Camera-type eye (tissue), 1 donor: Measurements from ENCODE around the genes QSOX1, LHX4, XPR1 and RGS8.

DNA sequence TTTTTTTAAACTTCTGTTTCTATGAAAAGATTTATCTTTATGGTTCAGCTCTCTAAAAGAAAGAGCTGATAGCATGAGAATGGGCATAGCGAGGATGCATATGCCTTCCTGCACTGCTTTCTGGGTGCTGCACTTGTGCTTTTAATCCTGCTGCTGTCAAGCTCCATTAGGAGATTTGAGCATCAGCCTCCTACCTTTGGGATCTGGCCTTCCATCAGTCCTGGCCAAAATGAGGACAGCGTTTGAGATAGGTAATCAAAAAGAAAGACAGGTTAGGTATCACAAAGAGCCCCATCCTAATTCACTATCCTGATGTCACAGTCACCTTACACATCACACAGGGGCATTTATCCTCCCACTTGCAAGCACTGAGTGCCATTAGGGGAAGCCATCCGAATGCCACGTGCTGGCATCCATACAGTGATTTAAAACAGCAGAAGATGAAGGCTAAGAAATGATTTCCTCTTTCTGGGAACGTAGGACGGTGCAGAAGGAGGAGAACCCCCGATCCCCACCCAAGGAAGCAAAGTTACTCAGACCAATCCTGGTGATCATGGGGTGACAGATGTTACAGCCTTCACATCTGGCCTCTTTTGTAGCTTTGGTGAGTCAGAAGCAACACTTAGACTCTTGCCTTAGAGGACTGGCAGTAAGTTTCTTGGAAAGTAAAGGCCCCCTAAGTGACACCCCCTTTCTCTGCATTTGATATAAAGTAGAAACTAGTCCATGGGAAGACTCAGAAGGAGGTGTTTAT lies 13.1 kb upstream of the FAM163A start:
- RAMPAGE, long total RNA, result no peak

DNA sequence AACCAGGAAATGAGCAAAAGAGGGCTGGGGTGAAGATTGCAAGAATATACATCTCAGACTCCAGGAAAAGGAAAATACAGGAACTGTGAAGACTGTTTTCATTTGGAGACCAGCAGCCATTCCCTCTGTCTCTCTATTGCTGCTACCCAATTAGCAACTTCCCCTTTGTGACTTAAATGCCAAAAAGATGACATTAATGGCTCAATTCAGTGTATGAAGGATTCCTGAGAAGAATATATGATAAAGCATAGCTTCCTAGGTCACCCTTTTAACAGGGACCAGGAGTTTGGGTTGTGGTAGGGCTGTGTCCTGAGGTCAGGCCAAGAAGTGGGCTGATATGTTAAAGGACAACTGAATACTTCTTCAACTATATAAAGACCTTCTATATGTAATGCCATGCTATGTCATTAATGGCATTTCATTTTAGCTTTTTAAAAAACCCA lies 31.5 kb upstream of the CEP350 start:
- RAMPAGE, long total RNA, result no peak

- RAMPAGE, long total RNA, result no peak
These were observed 51.6 kb downstream of the CEP350 start for GRCh38 chr1:180005968-180006758.

- RAMPAGE, long total RNA, result no peak
These were observed 59.5 kb downstream of the CEP350 start for GRCh38 chr1:180013922-180014670.

DNA sequence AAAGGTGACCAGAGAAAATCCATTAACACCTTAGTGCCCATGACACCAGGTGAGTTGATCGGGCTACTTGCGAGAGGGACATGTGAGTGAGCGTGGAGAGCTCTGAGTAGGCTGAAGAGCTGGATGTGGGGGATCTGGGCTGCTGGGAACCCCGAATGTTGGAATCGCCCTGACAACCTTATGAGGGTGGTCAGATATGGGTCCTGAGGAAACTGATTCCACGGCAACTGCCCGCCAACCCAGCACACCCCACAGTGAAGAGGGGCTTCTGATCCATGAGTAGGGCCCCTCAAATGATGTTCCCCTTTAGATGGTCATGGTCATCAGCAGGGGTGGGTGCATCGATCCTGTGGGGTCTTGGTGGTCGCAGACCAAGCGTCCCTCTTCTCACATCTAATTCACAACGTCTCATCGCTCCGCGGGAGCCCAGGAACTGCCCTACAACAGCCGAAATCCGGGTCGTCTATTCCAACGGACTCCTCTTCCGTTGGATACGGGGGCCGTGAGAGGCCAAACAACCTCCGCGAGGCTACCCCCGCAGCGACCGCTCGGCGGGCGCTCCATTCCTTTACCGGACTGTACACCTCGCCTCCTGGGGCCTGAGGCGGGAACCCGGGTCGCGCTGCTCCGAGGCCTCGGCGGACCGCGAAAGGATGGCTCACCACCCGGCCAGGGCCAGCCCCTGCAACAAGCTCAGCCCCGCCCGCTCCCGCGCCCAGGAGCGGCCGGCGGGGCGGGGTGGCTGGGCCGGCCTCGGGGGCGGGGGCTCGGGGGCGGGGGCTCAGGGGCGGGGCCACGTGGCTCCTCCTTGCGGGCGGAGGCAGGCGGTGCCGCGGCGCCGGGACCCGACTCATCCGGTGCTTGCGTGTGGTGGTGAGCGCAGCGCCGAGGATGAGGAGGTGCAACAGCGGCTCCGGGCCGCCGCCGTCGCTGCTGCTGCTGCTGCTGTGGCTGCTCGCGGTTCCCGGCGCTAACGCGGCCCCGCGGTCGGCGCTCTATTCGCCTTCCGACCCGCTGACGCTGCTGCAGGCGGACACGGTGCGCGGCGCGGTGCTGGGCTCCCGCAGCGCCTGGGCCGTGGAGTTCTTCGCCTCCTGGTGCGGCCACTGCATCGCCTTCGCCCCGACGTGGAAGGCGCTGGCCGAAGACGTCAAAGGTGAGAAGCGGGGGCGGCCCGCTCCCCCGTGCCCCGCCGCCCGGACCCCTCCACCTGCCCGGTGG lies at the start of gene QSOX1:
QSOX1 (plus strand) TSS at position 853 of the 1,221 bp plus-strand sequence.
- RAMPAGE, long total RNA, result no peak

- RAMPAGE, long total RNA, result no peak
These were observed at the start of gene LHX4 for GRCh38 chr1:180229328-180230462. Gene LHX4 (plus strand): TSS chr1:180230264.

DNA sequence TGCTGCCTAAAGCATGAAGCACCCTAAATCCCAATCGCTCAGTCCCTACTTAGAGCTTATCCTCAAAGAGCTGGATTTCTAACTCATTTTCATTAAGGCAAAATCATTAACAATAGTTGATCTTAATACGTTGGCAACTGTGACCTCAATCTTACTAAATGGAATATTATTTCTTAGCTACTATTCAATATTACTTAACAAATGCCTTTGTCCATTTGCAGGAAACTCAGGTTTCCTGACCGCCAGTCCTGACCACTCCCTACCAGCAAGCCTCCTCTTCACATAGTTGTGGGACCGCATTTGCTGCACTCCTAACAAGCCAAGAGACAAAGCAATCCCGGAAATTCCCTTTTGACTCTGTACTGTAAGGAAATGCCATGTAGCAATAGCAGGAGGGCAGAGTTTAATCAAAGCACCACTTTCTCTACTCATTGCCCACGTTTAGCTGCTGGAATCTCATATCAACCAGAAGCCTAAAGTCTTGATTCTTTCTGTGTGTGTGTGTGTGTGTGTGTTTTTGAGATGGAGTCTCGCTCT lies 28.1 kb upstream of the ACBD6 start:
- RAMPAGE, long total RNA, result no peak

DNA sequence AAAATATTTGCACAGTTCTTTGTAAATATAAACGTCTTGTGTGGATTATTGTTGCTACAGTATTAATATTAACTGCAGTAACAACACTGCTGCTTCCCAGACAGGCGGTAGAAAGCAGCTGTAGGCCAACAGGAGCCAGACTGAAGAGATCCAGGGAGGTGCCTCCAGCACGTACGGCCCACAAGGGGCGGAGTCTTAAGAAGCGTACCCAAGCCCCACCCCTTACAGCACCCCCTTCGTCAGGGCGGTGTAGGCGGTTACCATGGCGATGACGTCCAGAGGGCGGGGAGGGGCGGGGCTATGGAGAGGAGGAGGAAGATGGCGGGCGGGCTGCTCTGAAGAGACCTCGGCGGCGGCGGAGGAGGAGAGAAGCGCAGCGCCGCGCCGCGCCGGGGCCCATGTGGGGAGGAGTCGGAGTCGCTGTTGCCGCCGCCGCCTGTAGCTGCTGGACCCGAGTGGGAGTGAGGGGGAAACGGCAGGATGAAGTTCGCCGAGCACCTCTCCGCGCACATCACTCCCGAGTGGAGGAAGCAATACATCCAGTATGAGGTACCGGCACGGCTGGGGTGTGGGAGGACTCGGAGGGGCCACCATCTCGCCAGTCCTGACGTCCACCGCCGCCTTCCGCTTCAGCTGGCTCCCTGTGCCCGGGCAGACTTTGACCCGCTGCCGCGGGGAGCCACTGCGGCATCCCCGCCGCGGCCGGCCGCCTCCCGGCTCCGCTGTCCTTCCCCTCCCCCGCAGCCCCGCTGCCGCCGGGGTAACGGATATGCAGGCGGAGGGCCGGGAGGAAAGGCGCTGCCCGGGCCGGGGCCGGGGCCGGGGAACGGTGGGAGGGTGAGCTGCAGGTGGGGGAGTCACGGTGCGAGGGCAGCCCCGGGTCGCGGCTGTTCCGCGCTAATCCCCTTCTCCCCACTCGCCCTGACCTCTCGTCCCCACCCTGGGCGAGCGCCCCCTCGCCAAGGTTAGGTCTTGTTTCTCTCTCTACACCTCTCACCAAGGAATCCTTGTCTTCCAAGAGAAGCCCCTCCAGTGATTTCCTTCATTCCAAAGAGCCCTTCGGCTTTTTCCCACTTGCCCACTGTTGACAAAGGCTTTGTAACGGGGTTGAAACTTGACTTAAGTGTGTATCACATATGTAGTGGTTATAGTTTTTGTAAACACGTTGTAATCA lies at the start of gene XPR1:
XPR1 (plus strand) TSS at position 301 of the 1,174 bp plus-strand sequence.
- RAMPAGE, long total RNA, result no peak

DNA sequence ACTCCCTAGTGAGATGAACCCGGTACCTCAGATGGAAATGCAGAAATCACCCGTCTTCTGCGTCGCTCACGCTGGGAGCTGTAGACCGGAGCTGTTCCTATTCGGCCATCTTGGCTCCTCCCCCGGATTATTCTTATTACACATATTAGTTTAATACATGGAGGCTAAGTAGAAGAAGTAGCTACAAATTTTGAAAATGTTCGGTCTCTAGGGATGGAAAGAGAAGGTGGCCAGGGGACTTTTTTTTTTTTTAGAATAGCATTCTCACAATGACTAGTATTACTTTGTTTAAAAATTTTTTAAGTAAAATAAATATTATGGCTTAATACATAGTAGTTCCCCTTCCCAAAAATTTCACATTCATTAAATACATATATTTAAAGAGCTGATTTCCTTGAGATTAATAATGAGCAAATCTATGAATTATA lies 40.0 kb upstream of the KIAA1614 start:
- RAMPAGE, long total RNA, result no peak

- RAMPAGE, long total RNA, result no peak
These were observed 41.3 kb downstream of the IER5 start for GRCh38 chr1:181129666-181130299.

- RAMPAGE, long total RNA, result no peak
These were observed 53.0 kb downstream of the IER5 start for GRCh38 chr1:181141339-181142031.

DNA sequence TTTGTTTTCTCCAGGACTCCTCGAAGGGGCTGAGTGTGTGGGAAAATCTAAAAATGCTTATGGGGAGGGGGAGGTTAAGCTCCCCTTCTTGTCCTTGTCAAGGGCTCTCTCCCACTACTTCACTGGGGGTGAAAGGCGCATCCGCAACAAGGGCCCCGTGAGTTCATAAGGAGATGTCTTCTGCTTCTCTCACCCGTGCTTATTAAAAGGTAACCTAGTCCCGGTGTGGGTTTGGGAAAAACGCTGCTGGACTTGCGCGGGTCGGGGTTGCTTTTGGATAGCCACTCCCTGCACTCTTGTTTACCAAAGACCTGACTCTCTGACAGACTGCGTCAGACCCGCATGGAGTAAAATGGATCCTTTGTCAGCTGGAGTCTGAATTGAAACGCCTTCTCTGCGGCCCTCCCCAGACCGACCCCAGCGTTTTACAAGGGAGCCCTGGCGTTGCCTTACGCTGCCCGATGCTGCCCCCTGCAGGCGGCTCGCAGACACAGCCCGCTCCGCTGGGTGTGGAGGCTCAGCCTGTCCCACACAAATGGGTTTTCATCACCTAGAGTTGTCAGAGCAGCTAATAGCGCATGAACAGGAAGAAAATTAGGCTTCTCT lies 53.8 kb downstream of the IER5 start:
- RAMPAGE, long total RNA, result no peak

- RAMPAGE, long total RNA, result no peak
These were observed 63.4 kb downstream of the IER5 start for GRCh38 chr1:181151666-181152515.

DNA sequence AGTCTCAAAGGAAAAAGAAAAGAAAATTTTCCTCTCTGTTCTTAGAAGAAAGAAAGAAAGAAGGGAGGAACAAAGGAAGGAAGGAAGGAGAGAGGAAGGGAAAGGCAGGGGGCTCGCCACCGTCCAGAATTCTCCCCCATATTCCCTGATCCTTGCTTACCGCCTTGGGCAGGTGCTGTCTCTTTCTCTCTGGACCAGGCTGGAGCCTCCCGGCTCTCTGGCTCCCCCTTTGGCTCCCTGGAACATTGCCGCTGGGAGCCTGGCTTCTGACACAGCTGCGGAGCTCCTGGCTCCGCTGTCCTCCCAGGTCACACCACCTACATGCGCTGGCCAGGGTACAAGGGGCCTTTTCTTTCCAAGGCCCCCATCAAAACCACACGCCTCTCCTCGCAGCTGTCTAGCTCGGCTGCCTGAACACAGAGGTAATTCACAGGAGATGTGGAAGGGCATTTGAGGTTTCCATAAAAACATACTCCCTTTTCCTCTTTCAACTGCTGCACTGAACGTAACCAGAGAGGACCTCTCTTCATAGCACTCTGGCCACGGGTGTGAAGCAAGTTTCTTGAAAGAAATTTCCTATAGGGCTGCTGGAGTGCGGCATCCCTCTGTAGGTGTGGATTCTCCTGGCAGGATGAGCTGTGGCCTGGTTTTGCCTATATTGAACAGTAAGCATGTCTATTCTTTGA lies 7.5 kb upstream of the ZNF648 start:
- RAMPAGE, long total RNA, result no peak

DNA sequence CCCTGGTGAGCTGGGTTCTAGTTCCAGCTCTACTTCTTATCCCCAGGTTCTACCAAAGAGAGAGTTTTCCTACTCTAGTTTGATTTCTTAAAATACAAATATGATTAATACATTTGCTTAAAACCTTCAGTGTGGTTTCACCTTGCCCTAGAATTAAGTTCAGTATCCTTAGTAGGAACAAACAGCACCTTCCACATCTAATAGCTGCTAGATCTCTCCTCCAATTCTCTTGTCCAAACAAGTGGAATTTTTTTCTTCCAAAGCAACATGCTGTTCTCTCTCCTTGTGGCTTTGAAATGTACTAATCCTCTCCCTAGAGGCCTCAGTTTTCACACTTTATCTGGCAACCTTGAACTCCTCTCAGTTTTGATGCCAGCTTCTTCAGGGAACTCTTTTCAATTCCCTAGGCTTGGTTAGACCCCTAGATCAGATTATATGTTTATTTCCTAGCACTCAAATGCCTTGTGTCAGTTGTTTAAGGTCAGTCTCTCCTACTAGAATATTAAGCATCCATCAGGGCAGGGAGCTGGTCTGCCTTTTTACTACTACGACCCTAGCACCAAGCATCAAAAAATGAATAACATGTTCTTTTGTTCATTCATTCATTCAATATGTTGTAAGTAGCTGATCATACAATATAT lies 86.9 kb downstream of the GLUL start:
- RAMPAGE, long total RNA, result no peak

- RAMPAGE, long total RNA, result no peak
These were observed 2.5 kb upstream of the GLUL start for GRCh38 chr1:182394004-182394635.

DNA sequence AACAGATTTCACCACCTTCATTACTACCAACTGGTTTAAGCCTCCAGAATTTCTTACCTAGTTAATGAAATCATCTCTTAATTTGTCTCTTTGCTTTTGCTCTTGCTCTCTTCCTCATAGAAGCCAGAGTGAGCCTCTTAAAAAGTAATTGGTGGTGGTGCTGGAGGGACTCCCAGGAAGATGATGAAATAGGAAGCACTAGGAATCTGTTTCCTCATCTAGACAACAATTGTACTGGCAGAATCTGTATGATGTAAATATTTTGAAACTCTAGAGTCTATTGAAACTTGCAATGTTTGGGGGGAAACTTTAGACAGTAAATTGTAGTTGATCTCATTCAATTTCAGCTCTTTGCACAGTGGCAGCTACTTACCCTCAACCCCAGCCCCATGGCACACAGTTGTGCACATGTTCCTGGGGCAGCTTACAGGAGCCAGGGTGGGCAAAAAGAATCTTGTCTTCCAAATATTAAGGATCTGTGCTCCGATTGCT lies 10.6 kb downstream of the RGSL1 start:
- RAMPAGE, long total RNA, result no peak

DNA sequence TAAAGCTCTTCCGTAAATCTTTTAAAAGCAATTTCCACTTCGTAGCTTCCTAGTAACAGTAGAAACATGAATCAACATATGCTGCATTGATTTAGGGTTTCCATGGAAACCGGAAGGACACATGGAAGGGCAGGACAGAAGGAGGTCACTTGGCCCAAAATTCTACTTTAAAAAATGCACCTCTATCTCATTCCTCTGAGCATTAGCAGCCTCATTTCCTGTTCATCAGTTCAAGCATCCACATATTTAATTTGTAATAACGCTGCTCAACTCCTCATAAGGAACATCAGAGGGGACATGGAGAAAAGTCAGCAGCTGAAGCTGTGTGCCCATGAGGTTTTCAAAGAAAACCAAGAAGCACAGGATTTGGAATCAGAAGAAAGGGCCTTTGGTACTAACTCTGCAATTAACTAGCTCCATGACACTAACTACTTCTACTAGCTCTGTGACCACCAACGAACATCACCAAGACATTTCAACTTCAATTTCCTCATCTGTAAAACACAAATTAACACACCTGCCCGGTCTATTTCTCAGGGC lies 7.9 kb downstream of the RGS8 start:
- RAMPAGE, long total RNA, result no peak

- RAMPAGE, long total RNA, result start-site peak on the minus strand at chr1:182684542-182684552, 27 reads
These were observed at the start of gene RGS8 for GRCh38 chr1:182684270-182684915. Gene RGS8 (minus strand): TSS chr1:182684587.

GRCh38 chr1:182739533-182739999 lies 50.0 kb upstream of the NPL start:
- RAMPAGE, long total RNA, result no peak